Anterior vena cava (tissue), 1 donor: ENCODE measurements around the gene ACTBL2.

- PRO-cap = no peak
Observed at GRCh38 chr5:56824099-56824657, 8.8 kb downstream of the MAP3K1 start.

GRCh38 chr5:56950381-56951158 lies 1.4 kb downstream of the MIER3 start:
- PRO-cap = no peak

- PRO-cap = no peak
Observed at GRCh38 chr5:57179578-57180157, 5.8 kb downstream of the GPBP1 start.

DNA sequence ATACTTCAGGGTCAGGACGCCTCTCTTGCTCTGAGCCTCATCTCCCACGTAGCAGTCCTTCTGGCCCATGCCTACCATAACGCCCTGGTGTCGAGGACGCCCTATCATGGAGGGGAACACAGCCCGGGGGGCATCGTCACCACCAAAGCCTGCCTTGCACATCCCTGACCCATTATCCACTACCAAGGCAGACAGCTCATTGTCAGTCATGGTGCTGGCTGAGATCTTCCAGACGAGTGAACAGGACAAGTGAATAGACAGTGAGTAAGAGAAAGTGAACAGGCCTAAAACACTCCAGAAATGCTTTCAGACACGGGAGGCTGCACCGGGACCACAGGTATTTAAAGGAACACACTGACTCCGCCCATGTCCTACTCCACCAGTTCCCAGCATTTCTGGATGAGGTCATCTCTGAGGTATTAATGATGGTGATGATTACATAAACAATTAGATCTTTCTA lies at the start of gene ACTBL2:
Gene ACTBL2 (minus strand): TSS at position 314 of the 460 bp plus-strand sequence.
- PRO-cap = no peak

- PRO-cap = no peak
Observed at GRCh38 chr5:57598646-57599298, 116.2 kb upstream of the ACTBL2 start.

DNA sequence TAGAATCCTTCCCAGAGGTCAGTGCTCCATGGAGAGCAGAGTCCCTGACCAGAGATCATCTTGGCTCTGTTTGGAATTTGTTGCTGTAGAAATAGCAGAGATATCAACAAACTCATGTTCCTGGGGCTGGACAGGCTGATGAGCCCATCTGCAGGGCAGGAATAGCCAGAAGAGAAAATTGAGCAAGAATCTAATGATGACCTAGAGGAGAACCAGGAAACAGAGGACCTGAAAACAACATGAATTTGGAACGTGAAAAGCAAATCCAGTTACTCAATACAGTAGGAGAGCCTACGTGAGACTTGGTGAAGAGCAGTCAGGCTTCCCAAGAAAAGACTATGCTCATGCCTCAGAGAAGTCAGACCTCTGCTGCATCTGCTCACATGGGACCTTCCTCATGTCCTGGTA lies 437.8 kb downstream of the PLK2 start:
- PRO-cap = no peak

GRCh38 chr5:58073317-58073810 lies 386.5 kb downstream of the PLK2 start:
- PRO-cap = no peak

DNA sequence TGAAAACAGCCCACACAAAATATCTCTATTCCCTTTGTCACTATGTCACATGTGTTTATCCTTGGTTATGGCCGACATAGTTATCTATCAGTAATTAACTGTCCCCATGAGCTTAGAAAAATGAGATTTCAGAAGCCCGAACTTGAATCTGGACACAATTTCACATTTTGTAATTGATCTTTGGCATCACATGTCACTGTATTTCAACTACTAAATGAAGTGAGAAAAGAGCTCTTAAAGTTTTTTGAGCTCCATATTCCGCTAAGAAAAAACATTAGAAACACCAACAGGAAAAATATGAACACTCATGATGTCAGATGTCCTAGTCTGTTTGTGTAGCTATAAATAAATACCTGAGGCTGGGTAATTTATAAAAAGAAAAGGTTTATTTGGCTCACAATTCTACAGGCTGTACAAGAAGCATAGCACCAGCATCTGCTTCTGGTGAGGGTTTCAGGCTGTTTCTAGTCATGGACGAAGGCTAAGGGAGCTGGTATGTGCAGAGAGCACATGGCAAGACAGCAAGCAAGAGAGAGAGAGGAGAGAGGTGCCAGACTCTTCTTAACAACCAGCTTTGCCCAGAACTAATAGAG lies 186.3 kb downstream of the PLK2 start:
- PRO-cap = no peak

DNA sequence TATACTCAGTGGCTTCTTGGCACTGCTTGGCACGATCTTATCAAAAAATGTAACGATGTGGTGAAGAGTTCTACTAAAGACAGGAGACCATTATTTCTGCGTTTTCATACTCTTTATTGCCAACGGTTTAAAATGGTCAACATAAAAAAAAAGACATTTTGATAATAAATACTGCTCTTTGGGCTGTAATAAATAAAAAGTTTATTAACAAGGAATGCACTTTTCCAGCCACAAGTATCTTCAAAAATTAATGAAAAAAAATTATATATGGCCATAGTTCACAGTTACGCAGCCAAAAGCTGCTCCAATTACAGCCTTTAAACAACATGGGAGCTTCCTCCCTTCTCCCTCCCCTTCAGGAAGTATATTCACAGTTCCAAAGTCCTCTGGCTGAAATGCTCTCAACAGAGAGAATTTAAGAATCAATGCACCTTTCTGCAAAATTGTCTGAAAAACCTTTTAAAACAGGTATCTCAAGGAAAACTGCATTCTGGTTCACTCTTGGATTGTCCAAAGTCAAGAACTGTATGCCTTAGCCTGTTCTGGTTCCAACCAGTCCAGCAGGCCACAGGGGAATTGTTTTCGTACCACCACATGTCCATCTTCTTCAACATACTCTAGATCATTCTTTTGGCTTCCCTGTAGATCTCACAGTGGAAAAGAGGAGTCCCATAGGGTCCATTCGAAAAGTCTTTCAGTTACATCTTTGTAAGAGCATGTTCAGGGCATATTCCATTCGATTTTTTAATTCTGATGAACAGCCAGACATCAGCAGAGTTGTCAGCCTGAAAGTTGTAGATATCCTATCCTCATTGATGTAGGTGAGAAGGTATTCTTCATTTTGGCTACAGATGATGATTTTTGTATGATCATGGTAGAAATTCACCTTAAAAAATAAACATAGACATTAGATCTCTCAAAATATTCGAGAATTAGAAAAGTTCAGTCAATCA lies 5.7 kb downstream of the PLK2 start:
- PRO-cap = no peak

GRCh38 chr5:58629660-58630154 lies 46.8 kb downstream of the RAB3C start:
- PRO-cap = no peak

DNA sequence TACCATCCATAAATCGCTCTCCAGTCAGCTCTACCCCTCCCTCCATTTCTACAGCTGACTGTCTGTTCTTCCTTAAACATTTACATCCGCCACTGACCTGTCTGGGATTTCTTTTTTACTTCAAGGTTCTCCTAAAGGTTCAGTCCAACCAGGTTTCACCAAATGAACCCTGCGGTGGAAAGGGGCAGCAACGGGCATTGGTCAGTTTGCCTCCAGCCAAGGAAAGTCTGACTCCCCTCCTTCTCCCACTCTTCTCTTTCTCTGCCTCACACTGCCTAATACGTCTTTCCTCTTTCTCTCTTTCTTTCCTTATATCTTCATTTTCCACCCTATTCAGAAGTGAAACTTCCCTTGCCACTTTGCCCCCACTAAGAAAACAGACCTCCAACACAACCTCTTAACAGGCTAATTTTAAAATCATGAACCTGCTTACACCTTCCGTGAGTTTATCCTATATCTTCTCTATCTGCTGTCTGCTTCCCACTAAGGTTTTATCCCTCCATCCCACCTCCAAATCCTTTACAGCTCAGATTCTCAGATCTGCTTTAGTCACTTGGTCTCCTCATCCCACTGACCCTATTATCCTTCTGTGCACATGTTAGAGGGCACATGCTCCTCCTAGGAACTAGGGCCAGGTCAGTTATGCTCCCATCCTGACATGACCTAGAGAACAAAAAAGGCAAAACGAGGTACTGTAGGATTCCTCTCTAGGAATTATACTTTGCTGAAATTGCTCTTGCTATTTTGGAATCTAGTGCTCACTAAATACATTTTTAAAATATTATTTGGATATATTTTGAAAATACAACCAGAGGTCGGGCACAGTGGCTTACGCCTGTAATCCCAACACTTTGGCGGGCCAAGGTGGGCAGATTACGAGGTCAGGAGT lies 439.4 kb downstream of the RAB3C start:
- PRO-cap = no peak

- PRO-cap = no peak
Observed at GRCh38 chr5:59086255-59086793, 503.4 kb downstream of the RAB3C start.

- PRO-cap = no peak
Observed at GRCh38 chr5:59092874-59093526, 510.1 kb downstream of the RAB3C start.

DNA sequence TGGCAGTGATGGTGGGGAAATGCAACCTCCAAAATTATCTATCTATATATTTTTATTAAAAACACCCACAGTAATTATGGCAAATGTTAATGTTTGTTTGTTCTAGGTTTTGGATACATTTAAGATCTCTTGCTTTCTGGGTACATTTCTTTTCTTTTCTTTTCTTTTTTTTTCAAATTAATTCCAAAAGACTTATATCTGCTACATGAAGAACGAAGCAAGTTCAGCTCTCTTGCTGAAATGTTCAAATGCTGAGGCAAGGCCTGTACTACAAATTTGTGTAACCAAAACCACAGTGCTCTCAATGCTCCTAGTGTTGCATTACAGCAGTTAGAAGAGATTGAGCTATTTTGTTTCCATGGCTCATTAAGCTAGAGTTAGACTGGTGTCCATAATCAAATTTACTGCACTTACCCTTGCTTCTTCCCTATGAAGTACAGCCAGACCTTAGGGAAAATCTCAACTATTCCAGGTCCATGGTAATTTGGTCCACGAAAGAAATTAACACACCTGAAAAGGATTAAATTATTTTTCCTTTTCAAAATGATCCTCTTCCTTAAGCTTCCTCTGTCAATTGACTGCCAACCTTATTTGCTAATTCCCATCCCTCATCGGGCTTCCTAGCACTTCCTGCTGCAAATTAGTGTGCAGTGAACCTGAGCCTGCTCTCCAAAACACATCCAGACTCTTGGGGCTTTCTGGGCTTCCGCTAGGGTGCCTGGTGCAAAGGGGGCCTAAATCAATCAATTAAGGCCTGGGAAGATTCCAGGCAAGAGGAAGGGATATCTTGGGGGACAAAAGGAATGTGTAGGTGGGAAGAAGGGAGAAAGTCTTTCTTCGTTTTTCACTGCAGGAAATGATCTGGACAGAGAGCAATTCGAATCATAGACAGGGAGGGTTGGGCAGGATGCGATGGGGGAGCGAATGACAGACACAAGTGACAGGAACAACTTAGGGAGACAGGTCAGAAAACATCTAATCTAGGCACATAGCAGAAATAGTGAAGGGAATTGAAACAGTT lies 542.3 kb downstream of the RAB3C start:
- PRO-cap = no peak

DNA sequence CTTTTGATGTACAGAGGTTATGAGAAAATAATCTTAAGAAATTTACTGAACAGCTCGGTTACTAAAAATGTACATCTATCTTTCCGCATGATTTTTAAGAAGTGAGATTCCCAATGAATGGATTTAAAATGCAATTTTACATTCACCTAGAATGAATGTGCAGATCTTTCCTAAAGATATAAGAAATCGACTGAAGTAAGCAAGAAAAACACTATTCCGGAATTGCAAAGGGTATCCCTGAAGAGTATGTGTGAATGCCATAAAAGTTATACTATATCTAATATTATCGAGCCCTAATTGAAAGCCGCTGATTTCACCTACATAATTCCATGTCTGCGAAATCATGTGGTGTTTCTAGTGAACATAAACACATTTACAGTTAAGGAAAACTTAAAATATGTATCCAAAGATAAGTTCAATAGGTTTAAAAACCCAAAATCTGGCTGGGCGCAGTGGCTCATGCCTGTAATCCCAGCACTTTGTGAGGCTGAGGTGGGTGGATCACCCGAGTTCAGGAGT lies 562.6 kb downstream of the RAB3C start:
- PRO-cap = no peak

DNA sequence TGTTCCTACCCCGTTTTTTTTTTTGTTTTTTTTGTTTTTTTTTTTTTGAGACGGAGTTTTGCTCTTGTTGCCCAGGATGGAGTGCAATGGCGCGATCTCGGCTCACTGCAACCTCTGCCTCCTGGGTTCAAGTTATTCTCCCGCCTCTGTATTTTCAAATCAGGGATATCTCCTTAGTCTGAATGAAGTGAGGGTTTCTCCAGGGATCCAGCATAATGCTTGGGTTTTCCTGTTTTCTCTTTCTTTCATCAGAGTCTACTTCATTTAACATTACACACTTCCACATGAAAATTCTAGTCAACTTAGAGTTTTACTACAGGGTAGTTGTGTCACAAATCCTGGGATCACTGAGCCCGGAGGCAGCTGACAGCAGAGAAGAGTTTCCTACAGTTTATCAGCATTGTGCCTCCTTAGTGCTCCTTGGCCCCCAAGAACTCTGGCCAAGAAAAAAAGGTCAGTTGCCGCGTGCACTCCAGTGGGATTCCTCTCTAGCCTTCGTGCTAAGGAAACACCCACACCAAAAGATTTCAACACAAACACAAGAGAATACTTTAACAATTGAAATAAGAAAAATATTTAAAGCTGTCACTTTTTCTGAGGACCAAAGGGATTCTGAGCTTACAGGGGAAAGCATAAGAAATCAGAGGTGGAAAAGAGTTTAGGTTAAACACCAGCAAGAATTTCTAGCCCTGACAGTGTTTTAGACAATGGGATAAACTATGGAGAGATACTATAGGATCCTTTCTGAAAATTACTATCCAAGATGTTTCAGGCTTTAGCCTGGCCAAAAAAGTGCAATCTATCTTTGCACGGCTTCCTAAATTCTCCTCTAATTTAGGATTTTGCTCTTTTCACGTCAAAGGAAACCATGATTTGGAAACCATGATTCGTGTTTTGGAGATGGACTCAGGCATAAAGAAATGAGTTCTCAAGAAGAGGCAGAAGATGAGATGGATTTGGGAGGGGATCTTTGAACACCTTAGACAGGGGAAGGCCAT lies 606.6 kb downstream of the RAB3C start:
- PRO-cap = no peak

DNA sequence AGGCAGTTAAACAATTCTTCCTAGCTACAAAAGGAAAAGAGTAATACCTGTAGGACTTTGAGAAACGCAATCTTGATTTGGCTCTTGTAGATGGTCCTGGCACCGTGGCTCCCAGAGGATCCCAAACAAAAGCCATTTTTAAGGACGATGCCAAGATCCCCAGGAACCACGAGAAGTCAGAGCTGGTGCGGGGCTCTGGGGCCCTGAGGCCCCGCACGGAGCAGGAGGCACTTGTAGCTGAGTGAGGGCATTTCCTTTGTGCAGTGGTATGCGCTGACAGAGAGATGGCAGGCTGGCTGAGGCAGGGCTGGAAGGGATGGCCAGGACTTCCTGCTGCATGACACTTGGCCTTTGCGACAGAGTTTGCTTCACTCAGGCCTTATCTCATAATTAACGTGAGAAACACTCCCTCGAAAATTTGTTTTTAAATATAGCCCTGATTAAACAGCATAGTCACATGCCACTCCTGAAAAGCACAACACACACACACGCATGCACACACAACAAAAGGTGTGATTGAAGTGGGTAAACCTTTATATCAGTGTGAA lies 536.7 kb downstream of the PDE4D start:
- PRO-cap = no peak

DNA sequence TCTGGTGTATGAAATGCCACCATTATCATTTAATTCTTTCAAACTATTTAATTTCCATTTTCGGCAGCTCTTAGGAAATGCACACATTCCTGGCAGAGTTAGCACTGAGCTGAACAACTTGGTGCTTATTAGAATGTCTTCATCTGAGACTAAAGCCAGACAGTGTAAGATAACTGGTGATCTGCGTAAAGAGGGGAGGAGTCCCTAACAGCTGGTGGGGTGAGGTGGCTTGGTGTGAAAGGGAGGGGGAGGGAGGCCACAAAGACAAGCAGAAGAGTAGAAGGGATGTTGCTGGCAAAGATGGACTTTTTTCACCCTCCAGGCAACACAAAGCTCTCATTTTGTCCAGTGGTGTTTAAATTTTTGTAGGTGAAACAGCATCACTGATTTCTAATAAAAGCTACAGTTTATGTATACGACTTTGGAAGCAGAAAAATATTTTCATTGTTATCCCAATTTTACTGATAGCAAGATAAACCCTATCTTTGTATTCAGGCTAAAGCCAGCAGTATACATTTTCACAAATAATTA lies 535.0 kb downstream of the PDE4D start:
- PRO-cap = no peak

GRCh38 chr5:59649395-59649659 lies 244.2 kb downstream of the PDE4D start:
- PRO-cap = no peak

- PRO-cap = no peak
Observed at GRCh38 chr5:59767571-59767946, 126.0 kb downstream of the PDE4D start.